ENCODE data around the gene MPHOSPH9.

DNA sequence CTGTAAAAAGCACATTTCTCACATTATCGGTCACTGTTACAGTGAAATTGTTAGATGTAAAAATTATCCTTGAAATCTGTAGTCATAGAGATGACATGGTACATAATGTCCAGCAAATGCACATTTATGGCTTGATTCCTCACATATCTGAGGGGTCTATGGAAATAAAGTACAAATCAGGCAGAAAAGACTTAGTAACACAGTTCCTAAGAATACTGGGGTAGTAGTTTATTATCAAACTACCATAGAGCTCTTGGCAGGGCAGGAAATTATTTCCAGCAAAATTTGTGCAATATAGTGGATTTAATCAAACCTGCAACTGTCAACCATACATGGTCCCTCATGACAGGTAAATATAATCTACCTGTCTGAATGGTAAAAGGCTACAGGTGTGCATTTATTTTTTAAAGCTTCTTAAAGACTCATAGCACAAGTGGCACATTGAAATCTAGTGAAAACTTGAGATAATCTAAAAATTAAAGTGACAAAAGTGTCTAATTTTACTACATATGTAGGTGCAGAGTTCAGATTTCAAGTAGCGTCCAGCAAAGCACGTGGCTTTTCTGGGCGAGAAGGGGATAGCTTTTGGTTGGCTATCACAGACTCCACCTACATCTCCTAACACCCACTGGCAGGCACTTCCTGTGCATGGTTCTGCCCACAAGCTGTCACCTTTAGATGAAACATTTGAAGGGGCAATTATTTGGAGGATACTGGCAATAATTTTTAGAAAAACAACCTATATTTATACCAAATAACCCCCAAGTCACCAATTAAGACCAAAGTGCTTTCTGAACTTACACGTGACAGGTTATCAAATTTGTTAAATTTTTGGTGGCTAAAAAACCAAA is 1.8 kb upstream of the PITPNM2 start:
- RRBS, 2 experiments, result no CpG with 5 or more reads among the region's 5 CpGs

DNA sequence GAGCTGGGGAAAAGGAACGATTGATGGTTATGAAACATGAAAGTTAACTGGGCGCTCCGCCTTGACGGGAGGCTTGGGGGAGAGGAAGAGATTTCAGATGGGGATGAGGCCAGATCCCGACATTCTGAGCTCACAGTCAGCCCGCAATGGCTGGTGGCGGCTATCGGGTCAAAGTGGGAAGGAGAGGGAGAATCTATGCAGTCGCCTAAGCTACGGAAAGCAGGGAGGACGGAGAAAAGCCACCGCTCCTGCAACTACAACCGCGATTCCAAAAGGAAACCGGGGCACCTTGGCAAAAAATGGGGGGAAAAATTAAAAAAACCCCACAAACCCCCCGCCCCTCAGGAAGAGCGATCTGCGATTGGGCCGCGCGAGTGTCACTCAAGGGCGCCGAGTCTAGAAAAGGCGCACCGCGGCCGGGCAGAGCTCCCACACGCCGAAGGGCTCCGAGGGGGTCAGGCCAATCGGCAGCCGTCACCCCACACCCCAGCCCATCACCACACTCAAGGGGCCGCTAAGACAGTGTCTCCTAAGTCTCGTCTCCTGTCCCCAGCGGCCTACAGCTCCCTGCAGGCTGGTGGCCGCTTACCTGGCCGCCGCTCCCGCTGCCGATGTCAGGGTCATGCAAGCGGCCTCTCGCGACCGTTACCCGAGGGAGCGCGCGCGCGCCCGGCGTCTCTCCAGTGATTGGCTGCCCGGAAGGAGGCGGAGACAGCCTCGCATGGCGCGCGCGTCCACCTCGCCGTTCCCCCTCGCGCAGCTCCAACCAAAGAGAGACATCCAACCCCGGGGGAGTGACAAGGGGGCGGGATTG is at the start of gene MPHOSPH9:
TSS of gene MPHOSPH9 (minus strand) at position 656 of the 814 bp plus-strand sequence.
- RRBS, 2 experiments, result under 1 to 4% methylated on average over 9 of the region's 65 CpGs

- RRBS, 2 experiments, result no CpG with 5 or more reads among the region's 9 CpGs
Measured at GRCh38 chr12:123243825-123244379, 10.7 kb downstream of the MTRFR start.

DNA sequence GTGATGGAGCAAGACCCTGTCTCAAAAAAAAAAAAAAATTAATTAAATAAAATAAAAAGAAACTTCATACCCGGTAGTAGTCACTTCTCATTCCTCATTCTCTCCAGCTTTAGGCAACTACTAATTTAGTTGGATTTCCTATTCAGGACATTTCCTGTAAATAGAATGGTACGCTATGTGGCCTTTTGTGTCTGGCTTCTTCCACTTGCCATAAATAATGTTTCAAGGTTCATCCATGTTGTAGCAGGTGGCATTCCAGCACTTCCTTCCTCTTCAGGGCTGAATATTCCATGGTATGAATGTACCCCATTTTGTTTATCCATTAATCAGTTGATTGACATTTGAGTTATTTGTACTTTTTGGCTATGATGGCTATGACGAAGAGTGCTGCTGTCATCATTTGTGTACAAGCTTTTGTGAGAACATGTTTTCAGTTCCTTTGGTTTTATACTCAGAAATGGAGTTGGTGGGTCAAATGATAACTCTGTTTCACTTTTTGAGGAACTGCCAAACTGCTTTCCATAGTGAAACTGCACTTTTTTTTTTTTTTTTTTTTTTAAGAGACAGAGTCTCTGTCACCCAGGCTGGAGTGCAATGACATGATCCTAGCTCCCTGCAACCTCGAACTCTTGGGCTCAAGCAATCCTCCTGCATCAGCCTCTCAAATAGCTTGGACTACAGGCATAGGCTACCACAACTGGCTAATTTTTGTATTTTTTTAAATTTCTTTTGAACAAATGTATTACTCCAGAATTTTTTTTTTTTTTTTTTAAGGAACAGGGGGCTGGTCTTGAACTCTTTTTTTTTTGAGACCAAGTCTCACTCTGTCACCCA is 6.6 kb upstream of the CDK2AP1 start:
- RRBS, 2 experiments, result no CpG with 5 or more reads among the region's 4 CpGs

GRCh38 chr12:123305123-123305562 is 33.5 kb upstream of the CDK2AP1 start:
- RRBS, 2 experiments, result no CpG with 5 or more reads among the region's 6 CpGs

- RRBS, 2 experiments, result 23 to 24% methylated on average over 13 to 16 of the region's 63 CpGs
Measured at GRCh38 chr12:123389605-123390504, 5.9 kb downstream of the KMT5A start.

DNA sequence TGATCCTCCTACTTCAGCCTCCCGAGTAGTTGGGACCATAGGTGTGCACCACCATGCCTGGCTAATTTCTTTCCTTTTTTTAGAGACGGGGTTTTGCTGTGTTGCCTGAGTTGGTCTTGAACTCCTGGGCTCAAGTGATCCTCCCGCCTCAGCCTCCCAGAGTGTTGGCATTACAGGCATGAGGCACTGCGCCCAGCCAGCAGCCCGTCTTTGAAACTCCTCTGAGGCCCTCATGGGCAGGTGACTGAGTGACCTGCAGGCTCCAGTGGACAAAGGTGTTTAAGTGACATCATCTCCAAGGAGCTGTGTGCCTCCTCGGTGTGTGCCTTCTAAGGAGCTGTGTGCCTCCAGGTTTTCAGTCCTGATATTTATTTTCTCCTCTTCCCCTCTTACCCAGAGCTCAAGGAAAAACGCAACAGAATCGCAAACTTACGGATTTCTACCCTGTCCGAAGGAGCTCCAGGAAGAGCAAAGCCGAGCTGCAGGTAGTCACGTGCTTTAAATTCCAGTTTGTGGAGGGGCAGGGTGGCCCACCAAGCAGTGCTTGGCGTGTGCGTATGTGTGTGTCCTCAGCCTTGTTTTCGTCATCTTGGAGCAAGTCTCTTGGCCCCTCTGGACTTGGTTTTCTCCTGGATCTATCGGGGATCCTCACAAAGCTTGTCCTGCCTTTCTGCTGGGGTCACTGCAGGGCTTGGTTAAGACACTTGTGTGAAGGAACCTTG is 12.2 kb downstream of the KMT5A start:
- RRBS, 2 experiments, result no CpG with 5 or more reads among the region's 16 CpGs

DNA sequence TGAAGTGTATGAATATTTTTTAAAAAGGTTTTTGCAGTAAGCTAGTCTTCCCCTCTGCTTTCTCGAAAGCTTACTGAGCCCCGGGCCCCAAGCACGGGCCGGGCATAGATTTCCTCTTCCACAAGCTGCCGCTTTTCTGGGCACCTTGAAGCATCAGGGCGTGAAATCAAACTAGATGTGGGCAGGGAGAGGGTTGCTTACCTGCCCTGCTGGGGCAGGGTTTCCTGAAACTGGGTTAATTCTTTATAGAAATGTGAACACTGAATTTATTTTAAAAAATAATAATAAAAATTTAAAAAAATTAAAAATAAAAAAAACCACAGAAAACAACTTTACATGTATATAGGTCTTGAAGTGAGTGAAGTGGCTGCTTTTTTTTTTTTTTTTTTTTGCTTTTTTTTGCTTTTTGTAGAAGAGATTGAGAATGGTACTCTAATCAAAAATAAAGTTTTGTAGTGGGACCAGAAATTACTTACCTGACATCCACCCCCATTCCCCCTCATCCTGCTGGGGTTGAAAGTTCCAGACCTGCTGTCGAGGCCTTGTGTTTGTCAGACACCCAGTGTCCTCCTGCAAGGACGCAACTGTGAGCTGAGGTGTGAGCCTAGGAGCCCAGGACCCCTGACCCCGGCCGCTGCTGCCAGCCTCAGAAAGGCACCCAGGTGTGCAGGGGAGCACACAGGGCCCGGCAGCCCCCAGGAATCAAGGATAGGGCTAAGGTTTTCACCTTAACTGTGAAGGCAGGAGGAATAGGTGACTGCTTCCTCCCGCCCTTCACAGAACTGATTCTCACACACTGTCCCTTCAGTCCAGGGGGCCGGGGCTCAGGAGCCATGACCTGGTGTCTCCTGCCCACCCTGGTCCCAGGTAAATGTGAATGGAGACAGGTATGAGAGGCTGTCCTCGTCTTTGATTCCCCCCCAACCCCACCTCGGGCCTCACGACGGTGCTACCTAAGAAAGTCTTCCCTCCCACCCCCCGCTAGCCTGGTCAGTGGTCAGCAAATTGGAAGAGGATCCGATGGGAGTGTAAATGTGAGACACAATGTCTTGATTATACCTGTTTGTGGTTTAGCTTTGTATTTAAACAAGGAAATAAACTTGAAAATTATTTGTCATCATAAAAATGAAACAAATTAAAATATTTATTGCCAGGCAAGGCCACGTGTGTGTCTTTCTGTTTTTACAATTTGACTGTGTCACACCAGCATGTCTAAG is 24.7 kb downstream of the KMT5A start:
- RRBS, 2 experiments, result 94 to 96% methylated on average over 3 of the region's 20 CpGs

DNA sequence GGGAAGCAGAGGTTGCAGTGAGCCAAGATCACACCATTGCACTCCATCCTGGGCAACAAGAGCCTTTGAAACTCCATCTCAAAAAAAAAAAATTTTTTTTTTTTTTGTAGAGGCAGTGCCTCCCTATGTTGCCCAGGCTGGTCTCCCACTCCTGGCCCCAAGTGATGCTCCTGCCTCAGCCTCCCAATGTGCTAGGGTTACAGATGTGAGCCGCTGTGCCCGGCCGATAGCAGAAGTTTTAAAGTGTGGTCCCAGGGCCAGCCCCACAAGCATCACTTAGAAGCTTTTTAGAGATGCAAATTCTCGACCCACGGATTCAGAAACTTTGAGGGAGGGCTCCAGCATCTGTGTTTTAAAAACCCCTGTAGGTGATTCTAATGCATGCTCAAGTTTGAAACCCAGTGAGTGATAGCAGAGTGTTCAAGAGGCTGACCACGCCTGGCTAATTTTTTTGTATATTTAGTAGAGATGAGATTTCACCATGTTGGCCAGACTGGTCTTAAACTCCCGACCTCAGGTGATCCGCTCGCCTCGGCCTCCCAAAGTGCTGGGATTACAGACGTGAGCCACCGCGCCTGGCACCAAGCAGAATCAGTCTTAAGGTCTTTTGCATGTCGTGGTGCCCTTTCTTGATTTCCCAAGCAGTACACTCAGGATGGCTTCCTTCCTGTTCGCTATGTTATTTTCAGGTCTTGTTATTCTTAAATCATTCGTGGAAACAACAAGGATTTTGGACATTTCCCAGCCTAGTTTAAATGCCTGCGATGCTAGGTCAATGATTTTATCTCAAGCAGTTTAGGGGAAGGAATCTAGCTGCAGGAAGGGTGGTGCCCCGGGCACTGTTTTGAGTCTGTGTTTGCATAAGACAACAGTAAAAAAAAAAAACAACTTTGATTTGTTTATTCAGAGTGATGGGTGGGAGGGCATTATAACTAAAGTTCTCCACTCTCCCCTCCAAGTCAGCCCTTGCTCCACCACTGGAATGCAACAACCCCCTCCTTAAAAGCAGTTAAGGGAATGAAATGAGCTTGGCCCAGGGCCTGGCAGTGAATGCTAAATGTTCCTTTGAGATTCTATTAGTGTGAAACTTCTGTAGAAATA is 9.1 kb upstream of the RILPL2 start:
- RRBS, 2 experiments, result no CpG with 5 or more reads among the region's 18 CpGs

GRCh38 chr12:123478714-123479207 is 20.8 kb downstream of the SNRNP35 start:
- RRBS, 2 experiments, result 17% methylated on average over 1 of the region's 11 CpGs; no CpG with 5 or more reads in 1 of the 2 experiments

- RRBS, 2 experiments, result no CpG with 5 or more reads among the region's 17 CpGs
Measured at GRCh38 chr12:123494020-123494821, 36.3 kb downstream of the SNRNP35 start.

- RRBS, 2 experiments, result 1 to 8% methylated on average over 6 to 12 of the region's 77 CpGs
Measured at GRCh38 chr12:123532878-123533643, 458 bp downstream of the RILPL1 start.

- RRBS, 2 experiments, result no CpG with 5 or more reads among the region's 10 CpGs
Measured at GRCh38 chr12:123618365-123619136, 14.9 kb downstream of the EIF2B1 start.

GRCh38 chr12:123973524-123974410 is 752 bp downstream of the ZNF664 start:
- RRBS, 2 experiments, result 3 to 8% methylated on average over 47 to 48 of the region's 75 CpGs

DNA sequence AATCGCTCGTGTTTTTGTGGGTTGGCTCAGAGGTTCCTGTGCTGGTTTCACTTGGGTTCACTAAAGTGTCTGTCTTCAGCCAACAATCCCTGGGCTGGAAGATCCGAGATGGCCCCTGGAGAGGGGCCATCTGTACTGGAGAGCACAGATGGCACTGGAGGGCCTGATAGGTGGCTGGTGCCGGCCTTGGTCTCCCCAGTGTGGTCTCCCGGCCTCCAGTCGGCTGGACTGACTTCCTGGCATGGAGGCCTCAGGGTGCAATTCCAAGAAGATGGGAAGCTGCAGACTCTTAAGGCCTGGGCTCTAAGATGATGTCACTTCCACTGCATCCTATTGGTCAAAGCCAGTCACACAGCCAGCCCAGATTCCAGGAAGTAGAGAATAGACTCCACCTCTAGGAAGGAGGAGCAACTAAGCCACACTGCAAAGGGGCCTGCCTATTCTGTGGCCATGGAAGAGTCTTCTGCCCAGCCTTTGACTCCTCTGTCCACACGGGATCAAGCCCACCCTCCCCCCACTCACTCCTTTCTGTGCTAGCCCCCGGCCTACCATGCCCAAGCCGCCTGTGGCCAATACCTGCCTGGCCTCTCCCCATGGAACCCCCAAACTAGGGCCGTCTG is 104.0 kb upstream of the RFLNA start:
- RRBS, 2 experiments, result no CpG with 5 or more reads among the region's 10 CpGs

GRCh38 chr12:124318090-124318944 is 23.4 kb downstream of the RFLNA start:
- RRBS, 2 experiments, result no CpG with 5 or more reads among the region's 28 CpGs

DNA sequence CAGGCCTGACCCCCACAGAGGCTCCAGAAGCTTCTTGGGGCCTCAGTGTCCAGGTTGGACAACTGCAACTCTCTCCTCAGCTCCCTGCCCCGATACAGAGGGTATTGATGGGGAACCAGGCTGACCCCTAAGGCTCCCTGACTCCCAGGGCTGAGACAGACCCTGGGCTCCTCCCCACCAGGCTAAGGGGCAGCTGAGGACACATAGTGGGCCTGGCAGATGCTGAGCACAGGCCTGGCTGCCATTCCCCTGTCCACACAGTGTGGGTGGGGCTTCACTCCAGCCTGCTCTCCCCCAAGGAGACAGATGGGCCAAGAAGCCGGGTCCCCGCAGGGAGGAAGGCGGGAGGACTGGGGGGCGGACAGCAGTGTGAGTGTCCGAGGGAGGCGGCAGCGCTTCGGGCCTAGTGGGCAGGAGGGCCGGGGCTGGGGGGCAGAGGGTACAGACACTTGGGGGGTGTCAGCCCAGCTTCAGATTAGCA is 31.9 kb downstream of the RFLNA start:
- RRBS, 2 experiments, result 92 to 93% methylated on average over 7 of the region's 10 CpGs

DNA sequence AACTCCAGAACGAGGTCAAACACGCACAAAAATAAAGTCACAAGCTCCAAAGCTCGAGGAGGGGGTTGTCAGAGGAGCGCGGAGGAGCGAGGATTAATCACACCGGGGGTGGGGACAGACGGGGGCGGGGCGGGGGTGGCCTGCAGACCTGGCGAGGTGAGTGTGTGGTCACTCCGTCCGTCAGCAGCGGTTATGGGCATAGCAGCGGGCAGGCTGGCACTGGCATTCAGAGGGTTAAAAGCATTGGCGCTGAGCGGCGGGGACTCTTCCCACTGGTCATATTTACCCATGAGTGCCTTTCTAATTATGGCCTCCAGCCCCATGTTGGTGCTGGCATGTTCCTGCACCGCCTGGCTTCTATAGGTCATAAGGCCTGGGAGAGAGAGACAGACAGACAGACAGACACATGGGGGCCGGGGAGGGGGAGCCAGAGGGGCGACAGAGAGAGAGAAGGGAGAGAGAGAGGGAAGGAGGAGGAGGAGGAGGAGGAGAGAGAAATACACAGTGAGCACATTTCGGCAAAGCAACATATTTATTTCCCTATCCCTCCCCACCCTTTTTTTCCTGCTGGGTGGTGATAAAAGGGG is 32.5 kb downstream of the RFLNA start:
- RRBS, 2 experiments, result no CpG with 5 or more reads among the region's 22 CpGs

DNA sequence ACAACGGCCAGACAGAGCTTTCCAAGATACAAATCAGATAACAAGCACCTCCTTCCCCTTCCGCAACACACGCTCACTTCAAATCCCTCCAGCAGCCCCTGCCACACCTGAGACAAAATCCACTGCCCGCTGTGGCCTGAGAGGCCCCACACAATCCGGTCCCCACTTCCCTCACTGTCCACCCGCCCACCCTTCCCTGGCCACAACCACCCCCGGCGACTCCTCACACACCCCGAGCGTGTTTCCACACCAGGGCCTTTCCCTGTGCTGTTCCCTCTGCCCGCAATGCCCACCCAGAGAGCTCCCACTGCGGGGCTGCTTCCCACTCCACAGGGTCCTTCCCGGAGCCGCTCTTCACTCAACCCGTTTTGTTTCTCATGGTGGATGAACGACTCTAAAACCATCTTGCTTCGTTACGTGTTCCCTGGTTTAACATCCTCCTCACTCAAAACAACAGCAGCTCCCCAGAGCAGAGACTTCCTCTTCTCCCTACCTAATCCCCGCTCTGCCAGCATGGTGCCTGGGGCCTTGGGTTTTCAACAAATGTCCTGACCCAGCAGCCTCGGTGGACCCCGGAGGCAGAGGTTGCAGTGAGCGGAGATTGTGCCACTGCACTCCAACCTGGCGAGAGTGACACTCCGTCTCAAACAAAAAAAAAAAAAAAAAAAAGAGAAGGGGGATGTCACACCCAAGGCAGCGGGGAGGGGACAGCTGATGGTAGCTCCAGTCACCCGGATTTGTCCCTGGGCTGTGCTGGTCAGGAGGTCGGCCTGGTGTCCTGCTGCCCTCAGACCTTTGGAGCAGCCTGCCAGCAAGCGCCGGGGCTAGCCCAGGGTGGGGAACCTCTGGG is 65.8 kb downstream of the RFLNA start:
- RRBS, 2 experiments, result 34 to 65% methylated on average over 7 to 9 of the region's 29 CpGs

DNA sequence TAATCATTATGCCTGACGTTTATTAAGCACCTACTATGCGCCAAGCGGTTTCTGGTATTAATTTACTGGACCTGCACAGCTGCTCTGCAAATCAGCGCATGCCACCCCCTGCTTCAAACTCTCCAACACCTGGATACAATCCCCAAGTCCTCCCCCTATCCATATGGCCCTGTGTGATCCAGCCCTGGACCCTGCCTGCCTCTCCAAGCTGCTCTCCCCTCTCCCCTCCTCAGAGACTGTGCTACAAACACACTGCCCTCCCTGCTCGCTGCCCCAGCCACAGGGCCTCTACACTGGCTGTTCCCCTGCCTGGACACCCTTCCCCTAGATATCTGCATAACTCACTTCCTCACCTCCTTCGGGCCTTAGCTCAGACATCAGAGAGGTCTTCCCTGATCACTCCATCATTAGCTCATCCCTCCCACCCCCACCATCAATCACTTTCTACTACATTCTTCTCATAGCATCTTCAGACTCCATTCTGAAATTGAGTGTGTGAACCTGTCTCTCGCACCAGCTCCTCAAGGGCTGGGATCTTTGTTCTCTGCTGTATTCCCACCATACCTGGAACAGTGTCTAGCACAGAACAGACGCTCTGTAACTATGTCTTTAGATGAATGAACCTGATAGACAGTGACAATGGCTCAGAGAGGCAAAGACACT is 86.2 kb downstream of the RFLNA start:
- RRBS, 2 experiments, result no CpG with 5 or more reads among the region's 8 CpGs